Sciatic nerve (tissue), 1 donor: ENCODE measurements around a stretch of chr13.

DNA sequence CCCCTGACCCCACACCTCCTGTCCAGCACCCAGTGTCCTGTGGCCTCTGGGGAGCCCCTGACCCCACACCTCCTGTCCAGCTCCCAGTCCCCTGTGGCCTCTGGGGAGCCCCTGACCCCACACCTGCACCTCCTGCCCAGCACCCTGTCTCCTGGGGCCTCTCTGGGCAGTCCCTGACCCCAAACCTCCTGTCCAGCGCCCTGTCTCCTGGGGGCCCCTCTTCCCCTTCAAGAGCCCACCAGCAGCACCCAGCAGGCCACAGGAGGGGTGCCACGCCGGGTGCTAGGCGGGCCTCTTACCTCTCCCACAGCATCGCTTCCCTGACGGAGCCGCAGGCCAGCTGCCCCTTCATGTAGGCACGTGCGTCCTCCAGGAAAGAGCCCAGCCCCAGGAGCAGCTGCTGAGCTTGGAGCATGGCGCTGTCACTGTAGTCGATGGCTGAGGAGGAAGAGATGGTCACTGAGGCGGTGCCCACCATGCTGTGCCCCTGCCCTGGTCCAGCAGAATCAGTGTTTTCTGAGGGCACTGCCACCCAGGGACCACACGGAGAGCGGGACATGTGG lies 31.5 kb downstream of the NAXD start:
- PRO-cap, result no peak

DNA sequence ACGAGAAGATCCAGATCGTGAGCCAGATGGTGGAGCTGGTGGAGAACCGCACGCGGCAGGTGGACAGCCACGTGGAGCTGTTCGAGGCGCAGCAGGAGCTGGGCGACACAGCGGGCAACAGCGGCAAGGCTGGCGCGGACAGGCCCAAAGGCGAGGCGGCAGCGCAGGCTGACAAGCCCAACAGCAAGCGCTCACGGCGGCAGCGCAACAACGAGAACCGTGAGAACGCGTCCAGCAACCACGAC lies 5.8 kb downstream of the ING1 start:
- PRO-cap, result no peak

GRCh38 chr13:110868763-110869109 lies 46.1 kb downstream of the ANKRD10 start:
- PRO-cap, result no peak

DNA sequence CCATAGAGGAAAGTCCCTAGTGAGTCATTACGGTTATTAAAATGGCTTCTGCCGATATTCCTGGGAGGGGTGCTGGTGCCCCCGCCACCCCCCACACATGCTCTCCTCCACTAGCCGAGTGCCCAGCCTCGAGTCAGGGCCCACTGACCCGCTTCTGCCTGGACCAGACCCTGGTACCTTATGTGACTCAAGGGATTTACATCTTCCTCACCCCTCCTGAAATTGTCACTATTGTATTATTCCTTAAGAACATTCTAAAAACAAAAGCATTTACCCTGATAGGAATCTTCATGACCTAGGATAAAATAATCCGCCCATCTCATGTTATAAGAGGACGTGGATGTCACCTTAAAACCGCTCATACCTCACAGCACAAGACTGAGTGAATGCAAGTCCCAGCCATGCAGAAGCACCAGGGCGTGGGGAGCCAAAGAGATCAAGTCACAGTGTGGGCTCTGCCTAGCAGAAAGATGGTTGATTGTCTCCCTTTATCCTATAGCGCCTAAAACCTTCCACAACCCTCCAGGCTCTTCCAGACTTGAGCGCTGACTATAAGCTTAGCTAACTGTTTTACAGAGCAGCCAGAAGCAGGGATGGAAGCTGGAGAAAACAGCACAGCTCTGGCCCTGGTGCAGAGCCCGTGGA lies 6.7 kb upstream of the ANKRD10 start:
- PRO-cap, result no peak

- PRO-cap, result no peak
Observed at GRCh38 chr13:111031306-111032179, 83.6 kb upstream of the ARHGEF7 start.

DNA sequence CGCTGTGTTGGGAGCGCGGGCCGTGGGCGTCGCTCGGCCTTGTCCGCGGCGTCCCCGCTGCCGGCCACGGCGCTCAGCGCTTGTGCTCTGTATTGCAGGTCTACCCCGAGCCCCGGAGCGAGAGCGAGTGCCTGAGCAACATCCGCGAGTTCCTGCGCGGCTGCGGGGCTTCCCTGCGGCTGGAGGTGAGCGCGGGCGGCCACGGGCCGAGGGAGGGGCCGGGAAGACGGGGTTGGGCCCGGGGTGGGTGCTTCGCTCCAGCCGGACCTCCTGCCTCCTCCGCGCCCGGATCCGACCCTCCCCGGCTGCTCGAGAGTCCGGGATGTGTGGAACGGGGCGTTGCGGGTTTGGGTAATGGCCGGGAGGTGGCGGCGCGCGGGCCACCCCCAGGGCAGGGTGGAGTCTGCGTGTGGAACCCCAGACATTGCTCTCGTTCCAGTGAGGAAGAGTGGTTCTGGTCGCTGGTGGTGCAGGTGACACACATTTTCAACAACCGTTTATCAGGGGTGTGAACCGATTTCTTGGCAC lies 38.8 kb downstream of the ARHGEF7 start:
- PRO-cap, result bidirectional peak, plus-strand start at position 438 of the sequence, minus-strand start at position 326 of the sequence

- PRO-cap, result no peak
Observed at GRCh38 chr13:111189093-111189687, 74.1 kb downstream of the ARHGEF7 start.

DNA sequence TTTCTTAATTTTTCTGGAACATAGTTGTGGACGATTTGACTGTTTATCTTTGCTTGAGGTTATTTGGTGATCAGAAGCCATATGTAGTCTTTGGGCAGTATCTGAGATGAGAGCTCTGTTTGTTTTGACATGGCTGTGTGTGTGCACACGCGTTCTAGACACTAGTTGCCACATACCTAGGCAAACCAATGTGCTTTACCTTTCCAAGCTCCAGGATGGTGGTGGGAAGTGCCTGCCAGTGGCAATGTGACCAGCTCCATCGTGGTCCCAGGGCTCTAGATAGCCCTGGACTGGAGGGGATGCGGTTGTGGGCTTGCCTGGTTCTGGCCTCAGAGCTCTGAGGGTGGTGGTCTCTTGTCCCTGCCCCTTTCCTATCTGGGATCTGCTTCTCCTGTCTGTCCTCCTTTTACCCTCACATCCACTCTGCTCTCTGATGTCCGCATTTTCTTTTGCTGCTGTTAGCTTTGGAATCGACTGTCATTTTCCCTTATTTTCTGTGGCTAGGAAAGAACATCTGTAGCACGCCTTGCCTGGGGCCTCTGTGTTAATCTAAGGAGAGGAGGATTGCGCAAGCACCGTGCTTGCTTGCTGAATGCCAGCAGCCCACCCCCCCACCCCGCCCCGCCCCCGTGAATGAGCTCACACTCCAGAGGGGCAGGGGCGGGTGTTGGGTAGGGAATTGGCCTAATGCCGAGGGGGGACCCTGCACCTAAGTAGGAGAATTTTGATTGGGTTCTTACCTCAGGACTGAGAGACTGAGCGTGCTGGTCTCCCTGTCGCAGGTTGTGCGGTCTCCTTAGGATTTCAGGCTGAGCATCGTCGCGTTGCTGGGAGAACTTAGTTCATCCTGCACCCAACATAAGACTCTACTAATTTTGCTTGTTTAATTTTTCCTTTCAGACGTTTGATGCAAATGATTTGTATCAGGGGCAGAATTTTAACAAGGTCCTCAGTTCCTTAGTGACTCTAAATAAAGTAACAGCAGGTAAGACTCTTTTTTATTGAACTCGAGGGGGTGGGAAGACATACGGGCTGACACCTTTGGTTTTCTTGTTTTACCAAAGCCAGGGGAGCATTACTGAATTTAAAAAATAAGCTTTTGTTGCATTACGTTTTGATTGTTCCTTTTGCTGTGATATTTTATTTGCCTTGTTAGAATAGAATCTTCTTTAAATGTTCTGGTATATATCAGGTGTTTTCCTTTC lies 89.7 kb downstream of the ARHGEF7 start:
- PRO-cap, result unidirectional peak, minus-strand start at position 546 of the sequence

DNA sequence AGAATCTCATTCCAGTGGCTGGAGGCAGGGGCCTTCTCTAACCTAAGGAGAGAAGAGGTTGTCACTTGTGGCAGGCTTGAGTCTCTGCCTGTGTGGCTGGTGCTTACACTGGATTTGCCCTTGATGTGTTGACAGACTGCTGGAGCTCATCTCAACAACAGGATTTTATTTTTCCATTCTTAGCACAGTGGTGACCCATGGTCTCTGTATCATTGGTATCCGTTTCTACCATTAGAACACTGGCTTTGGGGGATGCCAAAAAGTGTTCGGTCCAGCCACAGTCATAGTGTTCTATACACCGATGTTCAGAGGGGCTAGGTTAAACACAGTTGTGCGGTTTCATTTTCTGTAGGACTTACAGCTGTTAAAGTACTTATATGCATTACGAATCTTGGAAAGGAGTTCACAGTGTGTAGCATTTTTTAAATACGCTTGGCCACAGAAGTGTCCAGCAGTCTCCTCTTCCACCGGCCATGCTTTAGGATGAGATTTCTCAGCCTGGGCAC lies 41.6 kb upstream of the TEX29 start:
- PRO-cap, result no peak

- PRO-cap, result no peak
Observed at GRCh38 chr13:111281631-111282239, 38.7 kb upstream of the TEX29 start.

DNA sequence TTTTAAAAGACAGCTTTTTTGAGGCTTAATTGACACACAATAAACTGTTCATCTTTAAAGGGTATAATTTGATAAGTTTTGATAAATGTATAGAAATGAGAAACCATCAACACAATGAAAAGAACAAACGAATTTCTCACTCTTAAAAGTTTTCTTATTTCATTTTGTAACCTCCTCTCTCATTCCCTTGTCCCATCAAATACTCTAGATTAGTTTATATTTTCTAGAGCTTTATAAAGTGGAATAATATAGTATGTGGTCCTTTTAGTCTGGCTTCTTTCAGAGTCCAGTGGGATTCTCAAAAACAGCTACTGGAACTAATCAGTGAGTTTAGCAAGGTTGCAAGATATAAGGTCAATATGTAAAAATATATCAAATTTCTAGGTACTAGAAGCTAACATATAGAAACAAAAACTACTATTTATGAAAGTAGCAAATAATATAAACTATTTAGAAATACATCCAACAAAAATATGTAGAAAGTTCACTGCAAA lies 133.0 kb downstream of the TEX29 start:
- PRO-cap, result no peak

- PRO-cap, result no peak
Observed at GRCh38 chr13:112056266-112057091, 10.5 kb upstream of the SOX1 start.

DNA sequence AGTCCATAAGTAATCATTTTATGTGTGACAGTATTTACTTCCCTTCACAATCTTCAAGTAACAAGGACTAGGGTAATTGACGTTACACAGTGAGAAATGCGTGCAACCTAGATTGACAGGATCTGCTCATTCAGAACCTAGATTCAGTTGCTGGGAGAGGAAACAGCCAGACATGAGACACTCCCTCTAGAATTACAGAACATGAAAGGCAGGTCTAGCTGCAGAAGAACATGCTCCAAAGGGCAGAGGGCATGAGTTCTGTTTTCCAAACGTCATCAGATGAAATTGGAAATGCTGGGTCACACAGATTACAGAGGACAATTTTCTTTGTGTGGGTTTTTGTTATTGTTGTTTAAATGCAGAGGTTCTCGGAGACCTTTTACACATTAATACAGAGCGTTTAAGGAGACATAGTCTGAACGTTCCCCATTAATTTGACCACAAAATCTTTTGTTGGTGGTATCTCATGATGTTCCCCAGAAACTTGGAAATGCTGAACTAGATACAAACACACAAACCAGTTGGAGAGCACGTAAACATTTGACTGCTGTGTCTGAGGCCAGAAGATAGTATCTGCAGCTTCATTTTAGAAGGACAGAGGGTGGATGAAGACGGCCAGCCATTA lies 145.6 kb upstream of the SPACA7 start:
- PRO-cap, result no peak

DNA sequence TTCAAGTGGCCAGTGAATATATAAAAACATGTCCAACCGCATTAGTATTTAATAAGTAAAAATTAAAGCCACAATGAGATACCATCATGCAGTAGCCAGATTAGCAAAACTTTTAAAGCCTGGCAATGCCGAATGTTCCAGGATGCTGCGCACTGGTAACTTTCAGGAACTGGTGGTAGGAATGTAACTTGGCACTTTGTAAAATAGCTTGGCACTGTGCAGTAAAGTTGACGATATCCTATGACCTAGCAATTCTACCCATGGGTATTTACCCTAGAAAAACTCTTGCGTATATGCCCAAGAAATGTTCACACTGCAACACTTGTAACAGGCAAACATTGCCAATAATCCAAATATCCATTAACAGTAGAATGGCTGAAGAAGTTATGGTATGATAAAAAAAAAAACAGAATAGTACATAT lies 97.7 kb downstream of the SPACA7 start:
- PRO-cap, result no peak

- PRO-cap, result no peak
Observed at GRCh38 chr13:112554860-112555248, 33.1 kb downstream of the TUBGCP3 start.

GRCh38 chr13:112722306-112723385 lies 32.8 kb downstream of the ATP11A start:
- PRO-cap, result no peak

DNA sequence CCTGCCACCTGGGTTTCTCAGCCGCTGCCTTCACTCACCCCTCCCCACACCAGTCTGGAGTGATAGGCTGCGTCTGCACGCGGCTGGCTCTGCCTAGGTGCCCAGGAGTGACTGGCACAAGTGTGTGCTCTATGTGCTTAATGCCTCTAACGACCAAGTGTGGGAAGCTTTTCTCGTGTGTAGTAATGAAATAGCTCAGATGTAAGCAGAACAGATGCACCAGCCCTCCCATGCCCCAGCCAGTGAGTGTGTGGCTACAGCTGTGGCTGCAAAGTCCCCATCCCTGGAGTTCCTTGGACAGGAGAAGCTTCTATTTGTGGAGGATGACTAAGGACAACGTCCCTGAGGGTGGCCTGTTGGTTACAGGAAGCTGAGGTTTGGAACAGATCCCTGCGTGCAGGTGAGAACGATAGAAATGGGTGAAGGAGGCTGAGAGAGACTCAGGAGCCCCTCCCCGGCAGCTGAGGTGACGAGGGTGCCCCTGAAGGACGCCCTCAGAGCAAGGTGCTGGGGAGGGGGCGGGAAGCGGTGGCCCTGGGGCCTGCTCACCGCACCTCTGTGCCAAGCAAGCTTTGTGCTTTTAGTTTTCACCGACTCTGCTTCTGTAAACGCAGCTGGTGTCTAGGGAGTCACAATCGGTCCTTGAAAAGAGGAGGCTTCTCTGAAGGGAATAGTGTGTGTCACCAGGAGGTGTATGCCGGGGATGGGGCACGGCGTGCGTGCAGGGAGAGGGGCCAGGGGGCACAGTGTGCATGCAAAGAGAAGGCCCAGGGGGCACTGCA lies 35.8 kb downstream of the ATP11A start:
- PRO-cap, result no peak

DNA sequence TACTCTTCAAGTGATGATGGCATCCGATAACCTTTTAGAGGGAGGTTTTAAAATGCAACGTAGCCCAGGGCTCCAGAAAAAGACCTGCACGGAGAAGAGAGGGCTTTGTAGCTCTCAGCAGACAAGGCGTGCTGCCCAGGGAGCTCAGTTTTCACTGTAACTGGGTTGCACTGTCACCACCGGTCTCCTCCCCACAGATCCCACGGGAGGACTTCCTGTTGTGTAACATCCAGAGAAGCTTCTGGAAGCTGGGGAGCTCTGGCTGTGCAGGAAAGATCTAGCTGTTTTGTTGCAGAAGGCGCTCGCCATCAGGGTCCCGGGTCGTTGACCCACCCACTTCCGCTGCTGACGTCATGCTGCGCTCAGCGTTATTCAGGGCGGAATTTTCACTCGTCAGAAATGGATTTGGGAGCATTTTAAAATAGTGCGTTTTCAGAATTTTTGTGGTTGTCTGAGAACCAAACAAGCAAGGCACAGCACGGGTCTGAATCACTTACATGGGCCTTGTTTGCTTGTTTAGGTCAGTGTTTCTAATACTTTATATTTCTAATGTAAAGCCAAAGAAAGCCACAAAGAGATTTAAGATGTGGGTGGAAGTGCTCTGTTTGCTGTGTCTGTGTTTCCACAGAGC lies 50.8 kb downstream of the ATP11A start:
- PRO-cap, result bidirectional peak, plus-strand start at position 232 of the sequence, minus-strand start at position 153 of the sequence

GRCh38 chr13:112761706-112761905 lies 71.8 kb downstream of the ATP11A start:
- PRO-cap, result unidirectional peak, minus-strand start at chr13:112761821

- PRO-cap, result bidirectional peak, plus-strand start at chr13:112770856, minus-strand start at chr13:112770773
Observed at GRCh38 chr13:112770712-112771266, 81.0 kb downstream of the ATP11A start.